SJCRH30 (cell line): ENCODE measurements around a stretch of chr19.

DNA sequence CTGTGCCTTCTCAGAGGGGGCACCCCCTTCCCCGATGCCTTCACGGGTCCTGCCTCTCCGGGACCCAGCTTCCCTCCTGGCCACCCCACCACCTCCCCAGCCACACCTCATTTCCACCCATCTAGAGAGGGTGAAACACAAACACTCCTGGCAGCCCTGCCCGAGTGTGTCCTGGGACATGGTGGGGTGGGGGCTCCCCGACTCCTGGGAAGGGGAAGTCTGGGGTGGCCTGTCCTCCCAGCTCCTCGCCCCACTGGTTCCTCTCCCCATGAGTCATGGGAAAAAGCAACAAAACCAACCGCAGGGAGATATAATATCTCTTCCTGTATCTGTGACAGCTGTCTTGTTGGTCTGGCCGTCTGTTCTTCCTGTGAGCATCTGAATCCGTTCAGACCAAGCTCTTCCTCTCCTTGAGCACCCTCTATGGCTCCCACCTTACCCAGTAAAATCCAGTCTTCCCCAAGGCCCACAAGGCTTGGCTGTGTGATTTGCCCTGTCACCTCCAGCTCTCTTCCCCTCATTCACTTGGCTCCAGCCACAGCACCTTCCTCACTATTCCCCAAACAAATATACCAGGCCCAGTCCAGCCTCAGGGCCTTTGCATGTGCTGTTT lies 6.8 kb upstream of the ADGRE2 start:
- RAMPAGE, long total RNA: no peak

DNA sequence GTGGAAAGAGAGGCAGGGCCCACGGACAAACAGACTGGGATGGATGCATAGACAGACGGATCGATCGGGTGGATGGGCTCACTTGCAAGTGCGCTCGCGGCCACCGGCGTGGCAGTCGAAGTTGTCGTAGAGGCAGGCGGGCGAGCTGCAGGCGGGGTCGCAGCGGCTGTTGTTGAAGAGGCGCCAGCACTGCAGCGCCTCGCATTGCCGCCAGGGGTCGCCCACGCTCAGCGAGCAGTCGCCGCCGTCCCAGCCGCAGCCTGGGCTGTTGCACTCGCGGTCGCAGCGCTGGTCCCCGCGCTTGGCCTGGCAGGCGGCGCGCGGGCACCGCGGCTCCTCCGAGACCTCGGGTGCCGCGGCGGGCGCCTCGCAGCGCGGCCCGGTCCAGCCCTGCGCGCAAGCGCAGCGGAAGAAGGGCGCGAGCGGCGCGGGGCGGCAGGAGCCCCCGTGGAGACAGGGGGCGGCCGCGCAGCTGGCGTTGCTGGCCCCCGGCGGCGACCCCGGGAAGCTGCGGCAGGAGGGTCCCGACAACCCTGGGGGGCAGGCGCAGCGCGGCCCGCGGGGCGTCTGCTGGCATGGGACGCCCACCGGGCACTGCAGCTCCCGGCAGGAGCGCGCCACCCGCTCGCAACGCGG lies 23.2 kb downstream of the NOTCH3 start:
- RAMPAGE, long total RNA: no peak

- RAMPAGE, long total RNA: no peak
Measured at GRCh38 chr19:15195214-15196569, 5.1 kb downstream of the NOTCH3 start.

- RAMPAGE, long total RNA: no peak
Measured at GRCh38 chr19:15231822-15232335, 369 bp downstream of the EPHX3 start.

GRCh38 chr19:15250926-15251472 lies 18.8 kb upstream of the EPHX3 start:
- RAMPAGE, long total RNA: no peak

- RAMPAGE, long total RNA: no peak
Measured at GRCh38 chr19:15251473-15252375, 19.5 kb upstream of the EPHX3 start.

DNA sequence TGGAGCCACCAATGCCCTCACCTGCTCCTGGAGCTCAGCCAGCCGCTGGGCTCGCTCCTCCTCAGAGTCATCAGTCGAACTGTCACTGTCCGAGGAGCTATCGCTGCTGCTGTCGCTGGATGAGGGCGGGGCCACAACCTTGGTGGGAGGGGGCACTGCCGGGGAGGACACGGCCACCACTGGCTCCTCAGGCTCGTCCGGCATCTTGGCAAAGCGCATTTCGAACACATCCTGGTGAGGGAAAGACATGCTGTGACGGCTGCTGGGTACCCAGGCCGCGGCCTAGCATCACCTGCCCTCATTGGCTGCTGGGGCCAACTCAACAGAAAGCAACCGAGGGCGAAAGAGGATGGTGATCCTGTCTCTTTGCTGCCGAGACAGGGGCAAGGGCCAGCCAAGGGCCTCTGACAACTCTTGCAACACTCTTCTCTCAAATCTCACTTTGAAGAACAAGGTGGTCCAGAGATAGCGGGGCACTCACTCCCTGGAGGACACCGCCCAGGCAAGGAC lies 24.8 kb upstream of the EPHX3 start:
- RAMPAGE, long total RNA: no peak

DNA sequence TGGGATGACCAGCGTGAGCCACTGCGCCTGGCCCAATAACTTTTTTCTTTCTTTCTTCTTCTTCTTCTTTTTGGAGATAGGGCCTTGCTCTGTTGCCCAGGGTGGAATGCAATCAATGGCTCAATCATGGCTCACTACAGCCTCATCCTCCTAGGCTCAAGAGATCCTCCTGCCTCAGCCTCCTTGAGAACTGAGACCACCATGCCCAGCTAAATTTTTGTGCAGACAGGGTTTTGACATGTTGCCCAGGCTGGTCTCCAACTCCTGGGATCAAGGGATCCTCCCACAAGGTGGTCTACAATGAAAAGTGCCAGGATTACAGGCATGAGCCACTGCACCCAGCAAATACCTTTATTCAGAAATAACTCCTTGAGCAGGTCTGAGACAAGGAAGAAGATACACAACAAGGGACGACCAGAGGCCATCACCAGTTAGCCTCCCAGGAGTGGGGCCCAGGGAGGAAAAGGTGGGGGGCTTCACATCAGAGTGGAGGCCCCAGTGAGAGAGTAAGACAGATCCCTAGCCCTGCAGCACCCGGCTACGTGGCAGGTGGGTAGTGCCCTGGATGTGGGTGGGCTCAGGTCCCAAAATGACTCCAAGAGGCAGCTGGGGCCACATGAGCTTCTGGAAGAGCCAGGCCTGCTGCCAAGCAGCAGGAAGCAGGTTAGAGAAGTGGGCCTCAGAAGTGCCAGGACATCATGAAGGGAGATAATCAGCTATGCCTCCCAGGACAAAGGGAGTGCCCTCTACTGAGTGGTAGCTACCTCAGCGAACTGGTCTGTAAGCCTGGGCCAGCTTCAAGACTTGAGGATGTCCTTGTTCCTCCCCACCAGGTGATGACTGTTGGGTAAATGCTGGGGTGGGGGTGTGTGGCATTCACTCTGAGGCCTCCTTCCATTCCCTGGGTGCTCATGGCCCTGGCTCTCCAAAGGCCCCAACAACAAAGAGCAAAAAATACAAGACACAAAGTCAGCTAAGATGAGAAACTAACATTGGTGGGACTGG lies 26.6 kb upstream of the EPHX3 start:
- RAMPAGE, long total RNA: no peak

DNA sequence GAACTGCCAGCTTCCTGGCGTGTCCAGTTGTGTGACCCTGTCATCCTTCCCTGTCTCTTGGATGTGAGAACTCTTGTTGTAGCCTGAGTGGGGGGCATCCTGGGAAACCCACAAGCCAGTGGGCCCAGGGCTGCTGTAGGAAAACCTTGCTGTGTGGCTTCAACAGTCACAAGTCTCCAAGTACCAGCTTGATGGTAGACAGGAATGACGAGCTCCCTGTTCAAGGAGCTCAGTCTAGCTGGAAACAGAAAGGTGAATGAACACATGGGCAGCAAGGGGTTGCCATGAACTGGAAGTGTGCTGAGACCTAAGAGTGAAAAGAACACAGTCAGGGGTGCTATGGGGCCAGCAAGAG lies 27.3 kb upstream of the EPHX3 start:
- RAMPAGE, long total RNA: no peak

GRCh38 chr19:15306350-15306996 lies 25.9 kb downstream of the BRD4 start:
- RAMPAGE, long total RNA: no peak

DNA sequence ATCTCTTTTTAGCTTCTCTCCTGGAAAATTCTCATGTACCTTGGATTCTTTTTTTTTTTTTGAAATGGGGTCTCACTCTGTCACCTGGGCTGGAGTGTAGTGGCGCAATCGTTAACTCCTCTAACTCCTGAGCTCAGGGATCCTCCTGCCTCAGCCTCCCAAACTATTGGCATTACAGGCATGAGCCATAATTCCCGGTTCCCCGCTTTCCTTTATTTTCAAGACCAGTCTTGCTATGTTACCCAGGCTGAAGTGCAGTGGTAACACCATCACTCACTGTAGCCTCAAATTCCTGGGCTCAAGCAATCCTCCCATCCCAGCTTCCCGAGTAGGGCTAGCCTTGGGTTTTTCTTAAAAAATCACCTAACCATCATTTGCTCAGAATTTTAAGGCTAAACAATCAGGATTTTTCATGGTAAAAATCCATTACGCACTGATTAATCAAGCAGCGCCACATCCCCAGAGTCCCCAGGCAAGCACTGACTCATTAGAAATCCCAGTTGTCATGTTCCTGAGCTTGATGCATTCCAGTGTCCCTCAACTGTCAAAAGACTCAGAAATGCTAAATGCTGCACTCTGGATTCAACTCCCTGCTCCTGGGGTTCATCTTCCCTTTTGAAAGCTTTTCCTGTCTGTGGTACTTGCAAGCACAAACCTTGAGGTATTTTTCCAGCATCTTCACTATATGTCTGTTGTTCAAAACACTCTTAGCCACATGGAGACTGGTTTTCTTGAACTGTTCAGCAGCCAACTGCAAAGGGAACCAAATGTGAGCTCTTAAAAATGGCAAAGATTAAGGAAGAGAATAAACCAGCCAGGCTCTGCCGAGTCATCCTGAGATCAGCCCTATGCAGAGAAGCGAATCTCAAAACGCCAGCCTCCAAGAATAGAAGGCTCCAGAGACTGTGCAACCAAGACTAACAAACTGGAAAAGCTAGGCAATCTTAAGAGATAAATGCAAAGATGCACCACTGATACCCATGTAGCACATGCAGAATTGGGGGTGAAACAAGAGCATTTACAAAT lies 21.0 kb downstream of the AKAP8 start:
- RAMPAGE, long total RNA: no peak

GRCh38 chr19:15381569-15382278 lies 2.1 kb upstream of the AKAP8 start:
- RAMPAGE, long total RNA: no peak

DNA sequence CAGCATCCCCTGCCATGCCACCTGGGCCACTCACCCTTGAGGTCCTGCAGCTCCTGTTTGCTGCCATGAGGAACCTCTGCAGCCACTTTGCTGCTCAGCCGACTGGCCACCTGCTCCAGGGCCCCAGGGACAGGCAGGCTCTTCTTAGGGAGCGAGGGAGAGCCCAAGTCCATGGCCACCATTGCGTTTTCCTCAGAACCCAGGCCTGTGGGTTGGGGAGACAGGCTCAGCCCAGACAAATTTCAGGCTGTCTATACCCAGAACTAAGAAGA lies 12.1 kb upstream of the AKAP8L start:
- RAMPAGE, long total RNA: no peak

DNA sequence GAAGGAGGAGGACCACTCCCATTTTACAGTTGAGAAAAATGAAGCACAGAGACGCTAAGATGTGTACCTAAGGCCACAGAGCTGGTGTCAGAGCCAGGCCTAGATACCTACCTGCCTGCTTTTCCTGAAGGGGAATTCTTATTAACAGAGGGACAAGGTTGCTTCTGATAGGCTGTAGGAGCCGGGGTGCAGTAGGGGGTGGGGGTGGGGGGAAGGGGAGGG lies 9.6 kb upstream of the CYP4F22 start:
- RAMPAGE, long total RNA: no peak

GRCh38 chr19:15779799-15780367 lies 7.6 kb upstream of the OR10H5 start:
- RAMPAGE, long total RNA: no peak

GRCh38 chr19:15864852-15865358 lies 33.0 kb downstream of the CYP4F2 start:
- RAMPAGE, long total RNA: no peak

- RAMPAGE, long total RNA: no peak
Measured at GRCh38 chr19:15871301-15871913, 26.5 kb downstream of the CYP4F2 start.

DNA sequence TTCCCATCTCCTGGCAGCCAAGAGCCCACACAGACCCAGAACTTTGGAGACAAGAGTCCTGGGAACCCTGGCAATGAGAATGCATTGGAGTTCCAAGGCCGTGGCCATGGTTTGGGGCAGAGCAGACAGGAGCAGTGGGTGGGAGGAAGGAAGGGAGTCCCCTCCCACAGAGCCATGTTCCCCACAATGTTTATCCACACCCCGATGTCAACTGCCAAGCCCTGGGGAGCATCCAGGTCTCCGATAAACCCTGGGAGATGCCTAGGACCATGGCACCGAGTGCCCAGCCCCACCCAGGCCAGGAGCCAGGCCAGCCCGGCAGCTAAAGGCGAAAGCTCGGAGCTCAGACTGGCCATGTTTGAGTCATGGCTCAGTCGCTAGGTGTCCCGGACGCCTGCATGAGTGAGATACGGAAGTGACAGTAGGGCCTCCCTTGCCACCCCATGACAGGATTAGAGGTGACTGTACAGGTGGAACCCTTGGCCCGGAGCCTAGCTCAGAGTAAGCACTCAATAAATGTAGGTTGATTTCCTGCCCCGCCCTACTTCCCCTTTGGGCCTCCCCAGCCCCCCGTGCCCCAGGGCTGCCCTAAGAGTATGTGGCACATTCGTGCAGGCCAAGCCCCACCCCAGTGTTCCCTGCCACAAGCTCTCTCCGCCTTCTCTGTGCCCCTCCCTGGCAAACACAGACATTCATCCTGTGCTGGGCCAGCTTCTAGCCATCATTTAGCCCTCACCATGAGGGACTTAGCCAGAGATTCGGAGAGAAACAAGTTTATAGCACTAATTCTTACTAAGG lies 5.9 kb upstream of the TPM4 start:
- RAMPAGE, long total RNA: no peak

DNA sequence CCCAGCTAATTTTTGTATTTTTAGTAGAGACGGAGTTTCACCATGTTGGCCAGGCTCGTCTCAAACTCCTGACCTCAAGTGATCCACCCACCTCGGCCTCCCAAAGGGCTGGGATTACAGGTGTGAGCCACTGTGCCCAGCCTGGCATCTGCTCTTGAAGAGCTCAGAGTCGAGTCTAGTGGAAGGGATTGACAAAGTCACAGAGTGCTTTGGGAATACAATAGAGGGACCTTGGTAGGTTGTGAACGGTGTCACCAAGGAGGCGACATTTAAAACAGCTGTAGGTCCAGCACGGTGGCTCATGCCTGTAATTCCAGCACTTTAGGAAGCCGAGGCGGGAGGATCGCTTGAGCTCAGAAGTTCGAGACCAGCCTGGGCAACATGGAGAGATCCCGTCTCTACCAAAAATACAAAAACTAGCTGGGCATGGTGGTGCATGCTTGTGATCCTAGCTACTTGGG lies 14.9 kb downstream of the TPM4 start:
- RAMPAGE, long total RNA: no peak

- RAMPAGE, long total RNA: no peak
Measured at GRCh38 chr19:16125188-16125696, 13.6 kb downstream of the RAB8A start.